ENCODE measurements around a stretch of chr11.

DNA sequence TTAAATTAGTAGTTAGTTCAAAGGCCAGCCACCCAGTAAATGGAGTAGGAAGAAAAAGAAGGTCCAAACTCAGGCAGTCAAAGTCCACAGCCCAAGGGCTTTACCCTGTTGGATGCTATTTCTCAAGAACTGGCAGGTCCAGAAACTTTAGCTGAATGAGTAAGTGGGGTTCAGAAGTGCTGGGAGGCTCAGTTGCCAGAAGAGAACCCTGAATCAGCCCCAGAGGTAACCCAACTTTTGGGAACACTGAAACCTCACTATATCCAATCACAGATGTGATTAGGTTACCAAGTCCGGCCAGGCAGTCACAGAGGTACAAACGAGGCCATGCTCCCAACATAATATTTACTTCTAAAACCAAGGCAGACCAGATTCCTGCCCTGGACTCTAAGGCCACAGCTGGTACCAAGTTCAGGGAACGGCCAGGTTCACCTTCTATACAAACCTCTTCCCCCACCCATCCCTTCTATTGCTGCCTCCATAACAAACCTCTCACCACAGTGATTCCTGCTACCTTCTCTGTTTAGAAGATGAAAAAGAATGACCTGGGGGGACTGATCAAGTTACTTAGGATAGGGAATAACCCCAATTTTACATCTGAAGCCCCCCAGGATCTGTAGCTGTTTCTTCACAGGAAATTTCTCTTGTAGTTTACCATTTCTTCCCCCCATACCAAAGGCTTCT is 1.9 kb downstream of the FAU start:
- RRBS: no CpG with 5 or more reads among the region's 3 CpGs

GRCh38 chr11:65130270-65130469 is 4.1 kb downstream of the SYVN1 start:
- RRBS: no CpG with 5 or more reads among the region's 2 CpGs

GRCh38 chr11:65131938-65132989 is 2.1 kb downstream of the SYVN1 start:
- RRBS: no CpG with 5 or more reads among the region's 16 CpGs

DNA sequence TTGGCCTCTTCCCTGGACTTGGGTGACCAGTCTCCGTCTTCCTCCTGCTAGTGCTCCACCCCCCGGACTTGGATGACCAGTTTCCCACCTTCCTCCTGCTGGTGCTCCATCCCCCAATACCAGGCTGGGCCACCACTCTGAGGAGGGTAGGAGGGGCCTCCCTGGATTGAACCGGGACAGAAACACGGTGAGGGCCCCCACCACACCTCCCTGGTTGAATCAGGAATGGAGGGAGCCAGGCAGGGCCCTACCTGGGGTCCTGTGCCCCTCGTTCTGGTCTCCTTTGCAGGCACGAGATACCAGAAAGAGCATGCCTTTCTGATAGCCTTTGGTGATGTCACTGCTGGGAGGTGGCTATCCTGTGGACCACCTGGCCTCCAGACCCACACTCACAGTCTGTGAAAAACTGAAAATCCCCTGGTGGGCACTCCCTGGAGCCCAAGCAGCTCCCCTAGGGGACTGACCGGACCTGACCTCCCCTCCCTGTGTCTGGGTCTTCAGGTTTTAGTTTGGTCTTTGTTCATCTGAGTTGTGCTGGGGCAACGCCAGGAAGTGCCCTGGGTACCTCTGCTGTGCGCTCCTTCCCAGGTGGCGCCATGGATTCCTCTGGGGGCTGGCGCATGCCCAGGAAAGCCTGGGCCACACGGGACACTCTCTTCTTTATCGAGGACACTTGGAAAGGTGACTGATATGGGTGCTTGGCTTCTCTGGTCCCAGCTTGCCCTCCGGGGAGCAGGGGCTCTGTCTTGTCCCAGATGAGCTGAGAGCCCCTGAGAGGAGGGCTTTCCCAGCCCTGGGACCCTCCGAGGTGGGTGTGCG is 25.6 kb downstream of the FRMD8 start:
- RRBS: 61% methylated on average over 2 of the region's 16 CpGs

DNA sequence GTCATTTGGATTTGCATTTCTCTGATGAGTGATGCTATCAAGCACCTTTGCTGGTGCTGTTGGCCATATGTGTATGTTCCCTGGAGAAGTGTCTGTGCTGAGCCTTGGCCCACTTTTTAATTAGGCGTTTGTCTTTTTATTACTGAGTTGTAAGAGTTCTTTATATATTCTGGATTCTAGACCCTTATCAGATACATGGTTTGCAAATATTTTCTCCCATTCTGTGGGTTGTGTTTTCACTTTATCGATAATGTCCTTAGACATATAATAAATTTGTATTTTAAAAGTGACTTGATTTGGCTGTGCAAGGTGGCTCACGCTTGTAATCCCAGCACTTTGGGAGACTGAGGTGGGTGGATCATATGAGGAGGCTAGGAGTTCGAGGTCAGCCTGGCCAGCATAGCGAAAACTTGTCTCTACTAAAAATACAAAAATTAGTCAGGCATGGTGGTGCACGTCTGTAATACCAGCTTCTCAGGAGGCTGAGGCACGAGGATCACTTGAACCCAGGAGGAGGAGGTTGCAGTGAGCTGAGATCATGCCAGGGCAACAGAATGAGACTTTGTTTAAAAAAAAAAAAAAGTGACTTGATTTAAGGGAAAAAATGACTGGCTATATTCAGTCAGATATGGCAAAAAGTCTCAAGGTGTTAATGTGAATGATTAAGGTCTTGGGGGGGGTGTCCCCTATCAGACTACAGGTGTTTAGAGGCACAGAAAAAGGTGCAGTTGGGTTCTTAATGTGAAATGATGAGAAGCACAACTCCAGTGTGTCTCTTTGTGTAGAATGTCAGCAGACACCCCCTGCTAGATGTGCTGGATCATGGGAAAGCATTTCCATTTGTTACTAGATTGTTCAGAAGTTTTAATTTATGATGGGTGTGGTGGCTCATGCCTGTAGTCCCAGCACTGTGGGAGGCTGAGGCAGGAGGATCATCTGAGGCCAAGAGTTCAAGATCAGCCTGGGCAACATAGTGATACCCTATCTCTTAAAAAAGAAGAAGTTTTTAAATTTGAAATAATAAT is 53.0 kb downstream of the FRMD8 start:
- RRBS: no CpG with 5 or more reads among the region's 7 CpGs

DNA sequence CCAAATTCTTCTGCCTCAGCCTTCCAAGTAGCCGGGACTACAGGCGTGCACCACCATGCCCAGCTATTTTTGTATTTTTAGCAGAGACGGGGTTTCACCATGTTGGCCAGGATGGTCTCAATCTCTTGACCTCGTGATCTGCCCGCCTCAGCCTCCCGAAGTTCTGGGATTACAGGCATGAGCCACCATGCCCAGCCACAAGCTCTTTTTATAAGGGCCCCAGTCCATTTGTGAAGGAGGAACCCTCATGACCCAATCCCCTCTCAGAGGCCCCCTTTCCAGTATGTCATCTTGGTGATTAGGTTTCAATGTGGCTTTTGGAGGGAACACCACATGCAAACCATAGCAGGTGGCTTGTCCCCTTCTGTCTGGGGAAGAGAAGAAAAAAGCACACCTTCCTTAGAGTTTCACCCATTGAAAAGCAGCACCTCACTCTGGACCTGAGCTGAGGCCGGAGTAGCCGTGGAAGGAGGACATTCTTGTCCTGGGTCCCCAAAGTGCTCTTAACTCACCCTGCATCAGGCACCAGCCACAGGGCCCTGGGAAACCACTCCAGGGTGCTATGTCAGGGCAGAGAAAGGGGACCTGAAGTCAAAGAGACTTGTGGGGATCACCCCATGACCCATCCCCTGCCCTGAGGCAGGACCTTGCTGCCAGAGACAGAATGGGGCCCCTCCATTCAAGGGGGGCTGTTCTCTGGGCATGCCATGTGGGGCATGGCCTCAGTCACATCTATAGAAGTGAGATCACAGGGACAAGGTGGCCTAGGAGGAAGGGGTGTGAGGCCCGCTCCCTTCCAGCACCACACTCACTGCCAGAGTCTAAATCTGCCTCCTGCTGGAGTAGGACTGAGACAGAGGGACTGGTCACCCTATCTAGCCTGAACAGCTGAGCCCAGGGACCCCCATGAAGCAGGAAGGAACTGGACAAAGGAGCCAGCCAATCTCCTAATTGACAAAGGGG is 61.7 kb downstream of the FRMD8 start:
- RRBS: no CpG with 5 or more reads among the region's 9 CpGs

GRCh38 chr11:65478391-65479149 is 46.3 kb upstream of the SCYL1 start:
- RRBS: 18% methylated on average over 12 of the region's 31 CpGs

DNA sequence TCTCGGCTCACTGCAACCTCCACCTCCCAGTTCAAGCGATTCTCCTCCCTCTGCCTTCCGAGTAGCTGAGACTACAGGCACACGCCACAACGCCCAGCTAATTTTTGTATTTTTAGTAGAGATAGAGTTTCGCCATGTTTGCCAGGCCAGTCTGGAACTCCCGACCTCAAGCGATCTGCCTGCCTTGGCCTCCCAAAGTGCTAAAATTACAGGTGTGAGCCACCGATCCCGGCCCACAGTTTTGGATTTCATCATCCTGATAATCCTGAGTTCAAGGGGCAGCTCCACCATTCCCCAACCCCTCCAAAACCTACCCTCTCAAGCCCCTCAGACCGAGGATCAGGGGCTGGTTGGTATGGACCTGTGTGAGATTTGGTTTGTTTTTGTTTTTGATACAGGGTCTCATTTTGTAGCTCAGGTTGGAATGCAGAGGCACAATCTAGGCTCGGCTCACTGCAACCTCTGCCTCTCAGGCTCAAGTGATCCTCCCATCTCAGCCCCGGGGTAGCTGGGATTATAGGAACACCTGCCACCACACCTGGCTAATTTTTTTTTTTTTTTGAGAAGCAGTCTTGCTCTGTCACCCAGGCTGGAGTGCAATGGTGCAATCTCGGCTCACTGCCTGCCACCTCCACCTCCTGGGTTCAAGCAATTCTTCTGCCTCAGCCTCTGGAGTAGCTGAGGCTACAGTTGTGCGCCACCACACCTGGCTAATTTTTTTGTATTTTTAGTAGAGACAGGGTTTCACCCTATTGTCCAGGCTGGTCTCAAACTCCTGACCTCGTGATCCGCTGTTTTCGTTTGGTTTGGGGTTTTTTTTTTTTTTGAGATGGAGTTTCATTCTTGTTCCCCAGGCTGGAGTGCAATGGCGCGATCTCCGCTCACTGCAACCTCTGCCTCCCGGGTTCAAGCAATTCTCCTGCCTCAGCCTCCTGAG is 15.4 kb upstream of the SCYL1 start:
- RRBS: no CpG with 5 or more reads among the region's 22 CpGs

DNA sequence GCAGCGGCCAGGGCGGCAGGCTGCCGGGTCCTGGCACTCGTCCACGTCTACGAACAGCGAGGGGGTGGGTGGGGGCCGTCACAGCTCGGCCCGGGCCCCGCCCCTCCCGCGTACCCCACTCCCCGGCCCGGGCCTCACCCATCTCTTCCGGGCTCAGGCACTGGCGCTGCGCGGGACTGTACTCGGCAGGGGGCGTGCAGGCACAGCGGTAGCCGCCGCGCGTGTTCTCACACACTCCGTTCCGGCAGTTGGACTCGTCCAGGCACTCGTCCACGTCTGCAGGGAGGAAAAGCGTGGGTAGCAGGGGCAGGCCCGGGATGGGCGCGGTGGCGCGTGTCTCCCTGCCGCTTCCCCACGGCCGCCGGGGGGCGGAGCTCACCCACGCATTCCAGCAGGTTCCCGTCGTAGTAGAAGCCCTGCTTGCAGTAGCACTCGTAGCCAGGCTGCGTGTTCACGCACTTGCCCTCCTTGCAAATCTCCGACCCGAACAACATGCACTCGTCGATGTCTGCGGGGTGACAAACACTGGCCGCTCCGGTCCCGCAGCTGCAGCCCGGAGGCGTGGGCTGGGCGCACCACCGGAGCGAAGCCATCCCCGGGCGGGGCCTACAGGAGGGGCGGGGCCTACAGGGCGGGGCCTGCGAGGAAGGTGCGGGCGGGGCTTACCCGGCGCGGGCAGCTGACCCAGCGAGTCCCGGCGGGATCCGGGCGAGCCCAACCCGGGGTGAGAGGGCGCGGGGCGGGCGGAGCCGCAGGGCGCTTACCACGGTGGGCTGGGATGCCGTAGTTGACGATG is 15.4 kb downstream of the SCYL1 start:
- RRBS: 1% methylated on average over 40 of the region's 86 CpGs

DNA sequence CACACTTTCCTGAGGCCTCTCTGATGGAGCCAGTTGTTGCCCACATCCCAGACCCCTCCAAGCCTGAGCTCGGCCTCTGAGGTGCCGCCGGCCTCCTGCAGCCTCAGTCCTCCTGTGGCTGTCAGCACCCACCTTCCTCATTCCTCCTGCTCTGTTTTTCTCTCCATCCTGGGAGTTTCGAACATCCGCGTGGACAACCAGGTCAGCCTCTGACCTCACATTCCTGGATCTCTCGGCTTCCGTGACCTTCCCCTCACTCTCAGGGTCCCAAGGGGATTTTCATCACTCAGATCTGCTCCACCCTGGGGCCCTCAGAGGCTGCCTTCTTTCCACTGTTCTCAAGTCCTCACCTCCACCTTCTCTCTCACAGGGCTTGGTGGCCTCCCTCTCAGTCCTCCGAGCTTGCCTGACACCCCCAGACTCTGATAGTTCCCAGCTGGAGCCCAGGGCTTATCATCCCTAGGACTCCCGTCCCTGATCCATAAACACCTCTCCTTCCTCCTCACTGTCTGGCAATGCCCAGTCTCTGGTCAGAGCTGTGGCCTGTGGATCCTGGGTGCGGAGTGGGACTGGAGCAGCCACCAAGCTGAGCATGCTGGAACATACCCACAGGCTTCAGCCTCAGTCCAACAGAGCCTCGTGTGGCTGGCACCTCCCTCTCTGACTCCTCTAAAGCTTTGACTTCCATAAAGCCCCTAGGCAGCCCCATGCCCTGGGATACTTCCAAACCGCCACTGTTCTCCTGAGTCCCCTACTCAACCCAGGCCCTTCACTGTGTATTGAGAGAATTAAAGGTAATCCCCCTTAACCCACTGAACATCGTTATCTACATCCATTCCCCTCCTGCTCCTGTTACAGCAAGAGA is 14.0 kb downstream of the LTBP3 start:
- RRBS: 69% methylated on average over 3 of the region's 14 CpGs

DNA sequence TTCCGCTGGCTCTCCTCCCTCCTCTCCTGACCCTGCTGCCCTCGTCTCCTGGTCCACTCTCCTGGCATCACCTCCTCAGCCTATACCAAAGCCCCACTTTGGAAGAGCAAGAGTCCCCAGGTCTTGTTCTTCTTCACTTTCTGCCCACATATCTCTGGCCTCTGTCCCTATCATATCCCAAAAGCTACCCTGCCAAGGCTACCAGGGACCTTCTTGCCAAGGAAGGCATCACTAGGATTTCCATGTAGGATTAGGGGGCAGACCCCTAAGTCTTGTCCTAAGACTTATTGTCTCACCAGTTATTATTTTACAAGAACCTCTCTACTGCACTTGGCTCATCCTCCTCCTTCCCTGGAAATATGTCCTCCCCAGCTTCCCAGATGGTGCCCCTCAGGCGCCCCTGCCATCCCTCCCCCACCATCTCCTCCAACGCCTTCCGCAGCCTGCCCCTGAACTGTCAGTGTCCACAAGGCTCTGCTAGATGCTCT is 13.3 kb downstream of the LTBP3 start:
- RRBS: no CpG with 5 or more reads among the region's 5 CpGs

GRCh38 chr11:65552615-65553324 is 5.4 kb downstream of the LTBP3 start:
- RRBS: no CpG with 5 or more reads among the region's 12 CpGs

- RRBS: 60% methylated on average over 14 of the region's 44 CpGs
Measured at GRCh38 chr11:65553325-65554153, 4.6 kb downstream of the LTBP3 start.

DNA sequence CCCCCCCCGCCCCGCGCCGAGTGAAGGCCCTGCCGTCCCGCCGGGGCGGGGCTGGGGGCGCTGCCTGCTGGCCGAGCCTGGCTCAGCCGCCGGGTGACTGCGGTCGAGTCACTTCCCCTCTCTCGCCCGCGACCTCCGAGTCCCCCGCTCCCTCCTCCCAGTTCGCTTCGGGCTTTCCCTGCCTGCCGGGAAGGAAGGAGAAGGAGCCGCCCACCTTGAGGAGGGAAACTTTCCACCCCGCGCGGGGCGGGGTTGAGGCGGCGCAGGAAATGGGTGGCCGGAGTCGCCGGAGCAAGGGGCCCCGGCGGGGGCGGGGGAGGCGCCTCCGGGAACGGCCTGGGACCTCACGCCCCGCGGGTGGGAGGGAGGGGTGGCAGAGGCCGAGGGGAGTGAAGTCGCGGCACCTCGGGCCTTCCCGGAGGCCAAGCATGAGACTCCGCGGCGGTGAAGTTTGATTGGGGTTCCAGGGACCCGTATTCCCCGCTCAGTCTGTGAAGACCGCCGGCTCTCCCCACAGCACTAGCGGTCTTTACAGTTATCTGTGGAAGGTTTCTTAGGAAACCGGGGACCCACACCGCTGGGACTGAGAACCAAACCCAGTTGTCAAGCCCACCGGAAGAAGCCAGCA is 1.4 kb upstream of the EHBP1L1 start:
- RRBS: 2% methylated on average over 37 of the region's 57 CpGs

- RRBS: no CpG with 5 or more reads among the region's 13 CpGs
Measured at GRCh38 chr11:65581193-65582240, 5.7 kb downstream of the EHBP1L1 start.

DNA sequence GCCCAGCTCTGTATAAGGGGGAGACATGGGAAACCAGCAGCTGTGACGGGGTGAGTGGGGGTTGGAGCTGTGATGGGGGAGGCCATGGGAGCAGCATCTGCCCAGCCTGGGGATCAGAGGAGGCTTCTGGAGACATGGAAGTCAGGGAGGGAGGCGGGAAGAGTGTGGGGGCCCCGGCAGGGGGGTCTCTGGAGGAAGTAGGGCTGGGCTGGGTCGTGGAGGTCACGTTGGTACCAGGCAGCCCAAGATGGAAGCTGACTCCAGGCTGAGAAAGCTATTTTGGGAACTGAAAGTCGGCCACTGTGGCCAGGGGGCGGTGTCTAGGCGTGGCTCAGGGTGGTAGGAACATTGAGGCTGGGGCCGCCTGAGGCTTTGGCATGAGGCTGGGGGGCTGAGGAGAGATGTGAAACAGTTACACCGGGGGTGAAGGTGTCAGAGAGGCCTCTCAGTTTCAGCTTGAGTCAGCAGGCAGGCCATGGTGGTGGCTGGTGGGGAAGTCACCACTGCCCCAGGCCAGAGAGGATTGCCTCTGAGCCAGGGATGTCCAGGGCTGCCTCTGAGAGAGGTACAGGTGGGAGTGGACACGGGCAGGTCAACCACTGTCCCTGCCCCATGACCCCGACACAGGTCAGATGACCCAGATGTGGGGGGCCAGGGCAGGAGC is 7.5 kb downstream of the KCNK7 start:
- RRBS: no CpG with 5 or more reads among the region's 12 CpGs

DNA sequence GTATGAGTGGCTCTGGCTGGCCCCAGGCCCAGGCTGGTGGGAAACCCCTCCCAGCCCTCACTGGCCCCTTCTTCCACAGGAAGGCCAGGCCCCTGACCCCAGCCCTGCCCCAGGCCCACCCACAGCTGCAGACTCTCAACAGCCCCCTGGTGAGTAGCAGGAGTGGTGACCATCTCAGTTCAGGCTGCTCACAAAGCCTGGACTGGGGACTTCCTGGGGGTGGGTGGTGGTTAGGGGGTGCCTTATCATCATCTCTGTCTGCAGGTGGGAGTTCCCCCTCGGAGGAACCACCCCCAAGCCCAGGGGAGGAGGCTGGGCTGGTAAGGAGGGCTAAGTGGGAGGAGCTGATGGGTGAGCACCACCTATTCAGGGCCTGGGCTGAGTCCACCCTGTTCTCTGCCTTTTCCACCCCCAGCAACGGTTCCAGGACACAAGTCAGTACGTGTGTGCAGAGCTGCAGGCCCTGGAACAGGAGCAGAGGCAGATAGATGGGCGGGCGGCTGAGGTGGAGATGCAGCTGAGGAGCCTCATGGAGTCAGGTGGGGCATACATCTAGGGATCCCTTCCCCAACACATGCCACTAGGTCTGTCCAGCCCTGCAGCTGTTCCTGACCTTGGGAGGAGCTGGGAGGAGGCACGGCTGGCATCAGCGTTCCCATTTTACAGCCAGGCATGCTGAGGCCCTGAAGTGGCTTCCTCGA is 5.8 kb downstream of the KCNK7 start:
- RRBS: no CpG with 5 or more reads among the region's 8 CpGs

DNA sequence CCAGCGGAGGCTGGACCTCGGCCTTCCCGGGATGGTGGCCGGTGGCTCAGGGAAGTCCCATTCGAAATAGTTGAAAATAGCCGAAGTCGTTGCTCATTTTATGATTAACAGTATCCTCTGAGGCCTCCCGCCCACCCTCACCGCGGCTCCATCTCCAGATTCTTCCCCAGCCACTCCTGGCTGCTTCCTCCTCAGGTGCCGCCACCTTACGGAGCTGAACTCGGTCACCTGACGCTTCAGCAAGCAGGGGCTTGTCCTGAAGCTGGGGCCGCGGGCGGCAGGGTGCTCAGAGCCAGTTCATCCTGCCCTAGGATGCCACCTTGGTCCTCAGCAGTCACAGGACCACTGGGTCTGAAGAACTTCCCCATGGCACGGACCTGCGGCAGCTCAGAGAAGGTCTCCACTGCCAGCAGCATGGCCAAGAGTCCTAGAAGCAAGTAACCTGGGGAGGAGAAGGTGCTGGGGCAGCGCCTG is 2.8 kb downstream of the KCNK7 start:
- RRBS: 69% methylated on average over 3 of the region's 20 CpGs

DNA sequence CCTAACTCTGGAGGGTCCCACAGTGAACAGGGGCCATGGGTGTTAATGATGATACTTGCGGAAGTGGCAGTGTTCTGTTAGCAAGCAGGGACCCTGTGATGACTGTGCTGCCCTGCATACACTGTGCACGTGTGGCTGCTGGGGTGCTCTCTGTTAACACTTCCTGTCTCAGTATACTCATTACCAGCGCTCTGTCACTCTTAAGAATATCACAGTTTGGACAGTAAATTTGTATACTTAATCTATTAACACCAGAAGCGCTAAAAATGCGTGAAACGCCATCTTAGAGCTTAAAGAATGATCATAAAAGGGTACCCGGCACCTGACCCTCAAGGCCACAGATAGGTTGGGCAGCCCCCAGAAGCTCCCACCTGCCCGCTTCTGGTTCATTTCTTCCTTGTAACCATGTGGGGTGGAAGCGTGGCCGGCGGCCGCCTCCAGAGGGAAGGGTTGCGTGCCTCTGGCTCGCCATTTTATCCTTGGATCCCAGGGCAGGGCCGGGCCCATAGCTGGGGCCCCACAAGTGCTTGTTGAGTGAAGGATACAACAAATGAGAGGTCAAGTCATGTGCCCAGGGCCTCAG is 5.7 kb downstream of the PCNX3 start:
- RRBS: no CpG with 5 or more reads among the region's 15 CpGs

DNA sequence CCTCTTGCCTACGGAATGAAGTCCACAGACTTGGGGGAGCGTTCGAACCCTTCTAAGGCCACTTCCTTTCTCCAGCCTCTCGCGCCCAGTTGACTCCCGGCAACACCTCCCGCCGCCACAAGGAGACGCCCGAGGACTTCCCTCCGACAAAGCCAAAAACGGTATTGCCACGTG is 366 bp upstream of the KAT5 start:
- RRBS: no CpG with 5 or more reads among the region's 13 CpGs